ENCODE results near the gene KLHL26.

DNA sequence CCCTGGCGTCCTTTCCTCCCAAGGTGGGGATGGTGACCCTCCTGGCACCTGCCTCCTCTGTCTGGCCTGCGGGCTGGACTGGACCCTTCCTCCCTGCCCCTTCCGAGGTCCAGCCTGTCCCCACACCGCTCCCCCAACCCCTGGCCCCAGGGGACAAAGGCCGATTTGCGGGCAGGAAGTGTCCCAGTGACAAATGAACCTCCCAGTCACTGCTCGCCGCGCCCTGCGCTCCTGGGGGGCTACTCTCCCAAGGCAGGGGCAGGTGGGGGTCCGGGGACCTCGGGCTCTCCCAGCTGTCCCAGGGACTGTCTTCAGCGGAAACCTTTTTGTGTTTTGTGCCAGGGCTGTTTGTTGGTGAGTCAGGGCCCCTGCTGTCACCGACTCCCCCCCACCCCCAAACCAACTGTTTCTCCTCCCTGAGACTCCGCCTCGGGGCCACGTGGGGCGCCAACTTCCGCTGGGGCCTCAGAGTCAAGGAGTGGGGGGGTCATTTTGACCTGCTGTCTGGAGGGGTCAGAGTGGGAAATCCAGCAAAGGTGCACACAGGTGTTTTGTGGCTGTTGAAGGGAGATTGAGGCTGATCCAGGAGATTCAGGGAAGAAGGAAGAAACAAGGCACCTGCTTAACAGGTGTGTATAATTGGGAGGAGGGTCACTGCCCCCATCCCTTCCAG lies 712 bp downstream of the PGPEP1 start:
- PRO-cap, 2 experiments: peak in 2 of 2 experiments; most common minus-strand start position 335 of the sequence (in 2)

DNA sequence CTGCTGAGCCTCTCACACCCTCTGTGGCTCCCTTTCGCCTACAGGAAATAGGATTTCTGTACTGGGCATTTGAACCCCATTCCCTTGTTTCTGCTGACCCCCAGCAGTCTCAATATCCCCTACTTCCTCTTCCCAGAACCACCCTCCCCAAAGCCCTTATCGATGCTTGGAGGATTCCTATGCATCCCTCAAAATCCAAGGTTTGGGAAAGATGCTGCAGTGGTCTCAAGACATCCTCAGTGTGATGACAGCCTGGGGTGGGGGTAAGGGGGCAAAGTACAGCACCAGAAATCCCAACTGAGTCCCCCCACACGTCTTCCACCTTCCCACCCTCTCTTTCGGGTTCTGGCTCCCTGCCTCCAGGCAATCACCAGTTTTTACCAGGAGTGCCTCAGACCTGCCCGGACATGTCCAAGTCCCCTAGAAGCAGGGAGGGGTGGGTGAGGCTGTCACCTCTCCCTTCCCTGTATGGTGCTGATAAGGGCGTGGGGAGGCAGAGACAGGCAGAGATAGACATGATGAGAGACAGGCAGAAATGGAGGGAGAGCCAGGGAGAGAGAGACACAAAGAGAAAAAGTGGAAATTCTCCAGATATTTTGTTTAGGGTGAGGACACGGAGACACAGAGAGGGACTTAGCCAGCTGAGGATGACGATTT lies 12.3 kb upstream of the GDF15 start:
- PRO-cap, 2 experiments: no peak in any of the 2 experiments

GRCh38 chr19:18389435-18389945 lies 3.5 kb downstream of the GDF15 start:
- PRO-cap, 2 experiments: no peak in any of the 2 experiments

DNA sequence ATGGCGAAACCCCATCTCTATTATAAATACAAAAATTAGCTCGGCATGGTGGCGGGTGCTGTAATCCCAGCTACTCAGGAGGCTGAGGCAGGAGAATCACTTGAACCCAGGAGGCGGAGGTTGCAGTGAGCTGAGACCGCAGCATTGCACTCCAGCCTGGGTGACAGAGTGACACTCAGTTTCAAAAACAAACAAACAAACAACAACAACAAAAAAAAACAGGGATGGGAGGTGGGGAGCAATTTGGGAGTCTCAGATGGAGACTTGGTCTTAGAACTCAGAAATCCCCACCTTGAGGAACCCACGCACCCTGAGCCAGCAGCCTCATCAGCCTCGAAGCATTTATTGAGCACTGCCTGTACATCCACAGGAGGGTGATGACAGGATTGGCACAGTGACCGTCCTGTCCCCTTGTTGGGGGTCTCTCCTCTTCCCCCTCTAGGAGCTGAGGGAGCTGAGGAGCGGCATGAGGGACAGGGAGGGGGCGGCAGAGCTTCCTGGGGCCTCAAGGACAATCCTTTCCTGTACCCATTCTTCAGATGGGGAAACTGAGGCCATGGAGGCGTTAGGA lies 5.5 kb downstream of the GDF15 start:
- PRO-cap, 2 experiments: no peak in any of the 2 experiments

DNA sequence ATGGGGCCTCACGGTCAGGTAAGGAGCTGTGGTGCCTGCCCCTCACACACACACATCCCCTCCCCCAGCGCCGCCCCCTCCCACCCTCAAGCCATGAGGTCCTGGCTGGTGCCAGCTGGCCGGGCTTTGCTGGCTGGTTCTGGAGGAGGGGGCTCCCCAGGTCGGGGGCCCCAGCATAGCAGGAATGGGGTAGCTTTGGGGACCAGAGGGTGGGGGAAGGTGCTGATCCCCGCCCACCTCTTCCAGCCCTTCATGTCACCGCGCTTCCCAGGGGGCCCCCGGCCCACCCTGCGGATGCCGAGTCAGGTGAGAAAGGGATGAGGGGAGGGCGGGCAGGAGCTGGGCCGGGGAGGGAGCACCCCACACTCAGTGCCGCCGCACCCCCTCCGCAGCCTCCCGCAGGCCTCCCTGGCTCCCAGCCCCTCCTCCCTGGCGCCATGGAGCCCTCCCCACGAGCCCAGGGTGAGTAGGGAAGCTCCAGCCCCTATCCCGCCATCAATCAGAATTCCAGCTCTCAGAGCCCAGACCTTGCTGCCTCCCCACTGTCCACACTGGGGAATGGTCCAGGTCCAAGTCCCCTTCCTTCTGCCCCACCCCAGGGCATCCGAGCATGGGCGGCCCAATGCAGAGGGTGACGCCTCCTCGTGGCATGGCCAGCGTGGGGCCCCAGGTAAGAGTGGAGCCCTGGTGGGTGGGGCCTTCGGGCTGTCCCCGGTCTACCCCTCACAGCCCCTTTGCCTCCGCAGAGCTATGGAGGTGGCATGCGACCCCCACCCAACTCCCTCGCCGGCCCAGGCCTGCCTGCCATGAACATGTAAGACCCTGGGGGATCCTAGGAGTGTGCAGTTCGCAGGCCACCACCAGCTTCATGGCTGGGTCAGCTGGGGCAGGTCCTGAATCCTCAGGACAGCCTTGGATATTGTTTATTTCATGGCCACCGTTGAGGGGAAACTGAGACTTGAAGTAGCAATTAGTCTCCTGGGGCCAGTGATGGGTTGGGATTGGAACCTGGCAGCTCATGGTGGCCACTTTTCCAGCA lies 6.2 kb downstream of the ISYNA1 start:
- PRO-cap, 2 experiments: no peak in any of the 2 experiments

- PRO-cap, 2 experiments: no peak in any of the 2 experiments
These were observed 3.7 kb downstream of the ISYNA1 start for GRCh38 chr19:18434127-18434714.

GRCh38 chr19:18488783-18489940 lies 32.7 kb downstream of the ELL start:
- PRO-cap, 2 experiments: no peak in any of the 2 experiments

- PRO-cap, 2 experiments: no peak in any of the 2 experiments
These were observed 18.5 kb downstream of the ELL start for GRCh38 chr19:18503353-18503736.

GRCh38 chr19:18514745-18515837 lies 6.8 kb downstream of the ELL start:
- PRO-cap, 2 experiments: peak in 1 of 2 experiments; most common plus-strand start chr19:18515161 (in 1); most common minus-strand start chr19:18514941 (in 1)

GRCh38 chr19:18576538-18577471 lies 5.1 kb downstream of the UBA52 start:
- PRO-cap, 2 experiments: no peak in any of the 2 experiments

DNA sequence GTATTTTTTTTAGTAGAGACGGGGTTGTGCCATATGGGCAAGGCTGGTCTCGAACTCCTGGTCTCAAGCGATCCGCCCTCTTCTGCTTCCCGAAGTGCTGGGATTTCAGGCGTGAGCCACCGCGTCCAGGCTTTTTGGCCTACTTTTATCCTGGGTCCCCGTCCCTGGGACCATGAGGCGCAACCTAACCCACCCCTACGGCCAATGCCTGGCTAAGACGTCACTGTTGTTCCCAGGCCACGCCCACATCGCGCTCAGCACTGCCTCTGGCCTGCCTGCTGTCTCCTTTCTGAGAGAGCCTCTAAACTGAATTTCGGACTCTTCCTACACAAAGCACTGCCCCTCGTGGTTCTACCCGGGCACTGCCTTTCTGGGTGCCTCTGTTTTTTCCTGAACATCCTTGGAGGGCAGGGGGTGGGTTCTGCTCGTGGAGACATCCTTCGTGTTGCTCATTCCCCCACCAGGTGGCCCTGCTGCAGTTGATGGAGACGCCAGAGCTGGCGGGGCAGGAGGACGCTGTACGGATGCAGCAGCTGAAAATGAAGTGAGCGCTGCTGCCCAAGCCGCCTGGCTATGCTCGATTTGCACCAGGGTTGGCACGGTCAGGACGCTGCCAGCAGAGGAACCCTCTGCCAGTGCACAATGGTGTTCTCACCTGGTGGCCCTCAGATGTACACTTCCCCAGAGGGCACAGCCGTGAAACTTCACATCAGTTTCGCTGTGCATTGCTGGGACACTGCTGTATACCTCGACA lies 2.0 kb downstream of the REX1BD start:
- PRO-cap, 2 experiments: no peak in any of the 2 experiments

- PRO-cap, 2 experiments: no peak in any of the 2 experiments
These were observed 5.8 kb downstream of the REX1BD start for GRCh38 chr19:18594277-18594873.

DNA sequence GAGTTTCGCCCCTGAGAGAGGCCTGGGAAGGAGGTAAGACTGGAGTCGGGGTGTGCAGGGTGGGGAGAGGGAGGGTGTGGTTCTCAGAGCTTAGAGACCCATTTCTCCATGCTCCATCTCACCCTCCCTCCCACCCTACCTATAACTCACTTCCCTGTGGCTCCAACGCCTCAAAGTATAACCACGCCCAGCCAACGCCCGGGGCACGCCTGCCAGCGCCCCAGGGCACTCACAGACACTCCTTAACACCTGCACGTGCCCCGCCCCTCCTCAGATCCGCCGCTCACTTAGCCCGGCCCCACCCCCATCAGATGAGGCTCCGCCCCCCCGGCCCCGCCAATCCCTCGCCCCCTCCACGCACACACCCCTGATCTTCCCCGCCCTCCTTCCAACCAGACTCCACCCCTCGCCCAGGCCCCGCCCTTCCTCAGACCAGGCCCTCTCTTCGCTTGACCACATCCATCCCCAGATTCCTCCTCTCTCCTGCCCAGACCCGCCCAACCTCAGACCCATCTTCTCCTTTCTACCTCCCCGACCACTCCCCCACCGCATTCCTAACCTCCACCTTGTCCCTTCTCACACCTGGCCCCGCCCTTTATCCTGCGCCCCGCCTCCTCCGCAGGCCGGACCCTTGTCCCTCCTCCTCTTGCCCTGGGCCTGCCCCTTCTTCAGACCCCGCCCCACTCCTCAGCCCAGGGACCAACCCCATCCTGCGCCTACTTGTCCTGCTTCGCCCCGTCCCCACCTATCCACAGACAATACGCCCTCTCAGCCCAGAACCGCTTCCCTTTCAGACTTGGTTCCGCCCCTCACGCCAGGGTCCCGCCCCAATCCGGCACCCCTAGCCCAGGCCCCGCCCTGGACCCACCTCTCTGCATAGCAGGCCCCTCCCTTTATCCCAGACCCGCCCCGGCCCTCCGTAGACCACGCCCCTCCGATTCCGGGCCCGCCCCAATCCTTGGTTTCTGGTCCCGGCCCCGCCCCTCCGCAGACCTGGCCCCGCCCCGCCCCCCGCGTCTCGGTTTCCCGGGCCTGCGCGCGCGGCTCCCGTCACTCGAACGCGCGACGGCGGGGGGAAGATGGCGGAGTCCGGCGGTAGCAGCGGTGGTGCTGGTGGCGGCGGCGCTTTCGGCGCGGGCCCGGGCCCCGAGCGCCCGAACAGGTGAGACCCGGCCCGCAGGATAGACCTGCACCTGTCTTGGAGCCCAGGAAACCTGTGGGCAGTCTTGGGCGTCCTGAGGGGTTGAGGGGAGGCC lies at the start of gene KLHL26:
Gene KLHL26, plus strand, starts transcription at position 1,053 of the 1,256 bp plus-strand sequence.
- PRO-cap, 2 experiments: peak in 2 of 2 experiments; most common plus-strand start position 1,053 of the sequence (in 2); most common minus-strand start position 762 of the sequence (in 2)

- PRO-cap, 2 experiments: no peak in any of the 2 experiments
These were observed 1.0 kb downstream of the KLHL26 start for GRCh38 chr19:18637906-18638226.

DNA sequence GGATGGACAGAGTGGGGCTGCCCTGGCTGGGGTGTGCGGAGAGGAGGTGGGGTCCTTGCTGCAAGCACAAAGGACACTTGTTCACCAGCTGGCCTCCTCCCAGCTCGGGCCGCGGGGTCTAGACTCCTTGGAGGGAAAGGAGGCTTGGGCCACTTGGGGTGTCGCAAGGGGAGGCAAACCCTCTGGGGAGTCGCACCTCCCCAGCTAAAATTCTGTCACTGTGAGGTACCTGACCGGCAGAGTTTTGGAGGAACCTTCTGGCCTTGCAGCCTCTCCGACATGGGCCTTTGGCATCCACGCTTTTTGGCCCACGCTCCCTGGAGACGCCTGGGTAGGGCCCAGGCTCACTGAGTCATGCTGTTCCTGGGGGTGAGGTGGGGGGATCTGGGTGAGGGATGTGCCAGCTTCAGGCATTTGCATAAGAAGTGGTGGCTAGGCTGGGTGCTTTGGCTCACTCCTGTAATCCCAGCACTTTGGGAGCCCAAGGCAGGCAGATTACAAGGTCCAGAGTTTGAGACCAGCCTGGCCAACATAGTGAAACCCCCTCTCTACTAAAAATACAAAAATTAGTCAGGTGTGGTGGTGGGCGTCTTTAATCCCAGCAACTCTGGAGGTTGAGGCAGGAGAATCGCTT lies 8.4 kb downstream of the KLHL26 start:
- PRO-cap, 2 experiments: no peak in any of the 2 experiments

DNA sequence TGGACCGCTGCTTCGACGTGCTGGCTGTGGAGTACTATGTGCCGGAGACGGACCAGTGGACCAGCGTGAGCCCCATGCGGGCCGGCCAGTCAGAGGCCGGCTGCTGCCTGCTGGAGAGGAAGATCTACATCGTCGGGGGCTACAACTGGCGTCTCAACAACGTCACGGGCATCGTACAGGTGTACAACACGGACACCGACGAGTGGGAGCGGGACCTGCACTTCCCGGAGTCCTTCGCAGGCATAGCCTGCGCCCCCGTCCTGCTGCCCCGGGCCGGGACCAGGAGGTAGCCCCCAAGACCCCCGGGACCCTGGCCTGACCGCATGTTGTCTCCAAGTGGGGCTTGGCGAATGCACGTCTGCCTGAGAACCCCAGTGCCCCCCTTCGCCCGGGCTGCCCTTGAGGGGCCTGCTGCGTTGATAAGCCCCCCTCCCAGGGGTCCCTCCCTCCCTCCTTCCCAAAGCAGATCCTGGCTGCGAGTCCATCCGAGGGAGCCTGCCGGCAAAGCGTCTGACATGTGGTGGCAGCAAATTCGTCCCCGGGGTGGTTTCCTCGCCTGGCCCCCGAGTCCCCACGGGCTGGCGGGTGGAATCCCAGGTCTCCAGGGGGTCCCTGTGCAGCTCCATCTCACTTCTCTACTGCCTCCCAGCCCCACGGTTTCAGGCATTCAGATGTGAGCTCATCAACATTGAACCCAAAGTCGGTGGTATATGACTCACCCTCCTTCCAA lies 14.4 kb upstream of the CRTC1 start:
- PRO-cap, 2 experiments: no peak in any of the 2 experiments

- PRO-cap, 2 experiments: no peak in any of the 2 experiments
These were observed 48.3 kb downstream of the COMP start for GRCh38 chr19:18742871-18743212.

DNA sequence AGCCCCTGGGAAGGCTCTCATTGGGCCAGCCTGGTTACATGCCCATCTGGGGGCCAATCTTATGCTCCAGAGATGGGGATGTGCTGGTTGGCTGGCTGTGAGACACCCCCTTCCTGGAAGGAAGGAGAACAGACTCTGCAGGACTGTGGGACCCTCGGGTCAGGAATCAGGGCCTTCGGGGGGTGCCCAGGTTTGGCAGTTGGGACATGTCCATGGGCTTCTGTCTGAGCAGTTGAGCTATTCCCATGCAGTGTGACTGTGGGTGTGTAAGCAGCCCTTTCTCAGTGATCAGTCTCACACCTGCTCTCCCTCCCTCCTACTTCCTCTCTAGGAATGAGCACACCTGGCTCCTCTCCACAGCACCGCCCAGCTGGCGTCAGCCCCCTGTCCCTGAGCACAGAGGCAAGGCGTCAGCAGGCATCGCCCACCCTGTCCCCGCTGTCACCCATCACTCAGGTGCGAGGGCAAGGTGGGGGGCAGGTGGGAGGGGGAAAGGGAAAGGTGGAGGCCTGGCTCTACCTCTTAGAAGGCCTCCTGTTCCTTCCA lies 26.0 kb downstream of the COMP start:
- PRO-cap, 2 experiments: no peak in any of the 2 experiments

DNA sequence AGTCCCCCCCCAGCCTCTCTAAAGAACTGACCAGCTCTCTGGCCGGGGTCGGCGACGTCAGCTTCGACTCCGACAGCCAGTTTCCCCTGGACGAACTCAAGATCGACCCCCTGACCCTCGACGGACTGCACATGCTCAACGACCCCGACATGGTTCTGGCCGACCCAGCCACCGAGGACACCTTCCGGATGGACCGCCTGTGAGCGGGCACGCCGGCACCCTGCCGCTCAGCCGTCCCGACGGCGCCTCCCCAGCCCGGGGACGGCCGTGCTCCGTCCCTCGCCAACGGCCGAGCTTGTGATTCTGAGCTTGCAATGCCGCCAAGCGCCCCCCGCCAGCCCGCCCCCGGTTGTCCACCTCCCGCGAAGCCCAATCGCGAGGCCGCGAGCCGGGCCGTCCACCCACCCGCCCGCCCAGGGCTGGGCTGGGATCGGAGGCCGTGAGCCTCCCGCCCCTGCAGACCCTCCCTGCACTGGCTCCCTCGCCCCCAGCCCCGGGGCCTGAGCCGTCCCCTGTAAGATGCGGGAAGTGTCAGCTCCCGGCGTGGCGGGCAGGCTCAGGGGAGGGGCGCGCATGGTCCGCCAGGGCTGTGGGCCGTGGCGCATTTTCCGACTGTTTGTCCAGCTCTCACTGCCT lies 13.8 kb downstream of the COMP start:
- PRO-cap, 2 experiments: no peak in any of the 2 experiments

- PRO-cap, 2 experiments: no peak in any of the 2 experiments
These were observed 1.2 kb downstream of the COMP start for GRCh38 chr19:18789719-18790464.